Measurements from ENCODE around the genes CD1E, SPTA1, OR10J1, IGSF8, ATP1A4 and CASQ1.

GRCh38 chr1:158185753-158186158, 5.1 kb downstream of the CD1D start:
- RRBS: no CpG with 5 or more reads among the region's 3 CpGs

DNA sequence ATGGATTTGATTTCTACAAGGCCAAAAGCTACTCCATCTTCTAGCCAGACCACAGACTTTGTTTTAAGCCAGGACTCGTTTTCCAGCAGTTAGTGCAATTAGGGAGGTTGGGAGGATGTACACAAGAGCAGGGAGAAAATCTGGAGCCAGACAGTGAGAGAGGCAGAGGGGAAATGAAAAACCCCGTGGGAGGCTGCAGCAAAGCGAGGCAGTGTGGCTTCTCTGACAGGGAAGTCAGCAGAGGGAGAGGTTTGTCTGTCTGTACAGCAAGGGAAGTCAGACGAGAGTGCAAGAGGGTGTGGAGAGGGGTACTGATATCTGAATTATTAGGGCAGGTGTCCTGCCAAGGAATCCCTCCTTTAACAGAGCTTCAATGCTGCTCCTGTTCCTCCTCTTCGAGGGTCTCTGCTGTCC, at the start of gene CD1E:
CD1E (plus strand) TSS at position 279 of the 414 bp plus-strand sequence.
- RRBS: no CpG with 5 or more reads among the region's 5 CpGs

DNA sequence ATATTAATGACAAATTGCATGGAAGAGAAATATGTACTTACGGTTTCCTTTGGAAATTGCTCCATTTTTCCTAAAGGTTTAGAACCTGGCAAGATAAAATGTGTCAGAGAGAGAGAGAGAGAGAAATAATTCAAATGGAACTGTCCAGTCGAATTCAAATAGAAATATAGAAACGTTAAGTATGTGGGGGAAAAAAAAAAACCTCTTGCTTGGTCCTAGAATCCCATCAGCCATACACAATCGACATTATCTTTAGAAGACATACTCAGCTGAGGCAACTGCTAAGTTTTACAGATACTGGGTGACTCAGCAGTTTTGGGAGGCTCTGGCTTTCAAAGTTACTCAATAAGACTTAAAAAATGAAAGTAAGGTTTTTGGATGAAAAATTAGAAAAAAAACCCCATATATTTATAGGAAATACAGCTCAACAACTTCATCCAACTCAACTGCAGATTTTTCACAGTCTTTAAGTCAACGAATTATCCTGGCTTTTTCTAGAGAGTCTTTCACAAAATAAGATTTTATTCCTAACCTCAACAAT, at the start of gene SPTA1:
SPTA1 (minus strand) TSS at position 263 of the 541 bp plus-strand sequence.
- RRBS: no CpG with 5 or more reads among the region's 5 CpGs

- RRBS: no CpG with 5 or more reads among the region's 15 CpGs
Measured at GRCh38 chr1:158952424-158952934, 21.1 kb downstream of the PYHIN1 start.

DNA sequence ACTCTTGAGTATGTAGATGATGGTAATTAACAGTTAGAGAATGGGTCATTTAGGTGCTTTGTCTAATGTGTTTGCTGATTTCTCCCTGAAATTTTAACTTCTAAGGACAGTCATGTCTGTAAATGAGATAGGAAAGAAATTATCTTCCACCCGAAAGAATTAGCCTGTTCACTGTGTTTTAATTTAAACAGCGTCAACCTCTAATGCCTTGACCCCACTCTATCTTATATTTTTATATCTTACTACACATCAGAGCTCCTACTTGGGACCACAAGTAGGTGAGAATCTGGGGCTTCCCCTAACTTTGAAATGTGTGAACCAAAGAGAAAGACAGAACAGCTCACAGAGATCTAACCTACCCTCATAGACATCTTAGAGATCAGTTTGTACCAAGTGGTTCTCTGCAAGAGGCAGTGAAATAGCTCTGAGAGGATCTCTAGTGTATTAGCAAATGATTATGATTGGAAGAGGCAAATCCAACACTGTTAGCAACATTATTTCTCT, 23.9 kb downstream of the PYDC5 start:
- RRBS: no CpG with 5 or more reads among the region's 2 CpGs

GRCh38 chr1:159058403-159059223, 18.0 kb downstream of the AIM2 start:
- RRBS: no CpG with 5 or more reads among the region's 13 CpGs

DNA sequence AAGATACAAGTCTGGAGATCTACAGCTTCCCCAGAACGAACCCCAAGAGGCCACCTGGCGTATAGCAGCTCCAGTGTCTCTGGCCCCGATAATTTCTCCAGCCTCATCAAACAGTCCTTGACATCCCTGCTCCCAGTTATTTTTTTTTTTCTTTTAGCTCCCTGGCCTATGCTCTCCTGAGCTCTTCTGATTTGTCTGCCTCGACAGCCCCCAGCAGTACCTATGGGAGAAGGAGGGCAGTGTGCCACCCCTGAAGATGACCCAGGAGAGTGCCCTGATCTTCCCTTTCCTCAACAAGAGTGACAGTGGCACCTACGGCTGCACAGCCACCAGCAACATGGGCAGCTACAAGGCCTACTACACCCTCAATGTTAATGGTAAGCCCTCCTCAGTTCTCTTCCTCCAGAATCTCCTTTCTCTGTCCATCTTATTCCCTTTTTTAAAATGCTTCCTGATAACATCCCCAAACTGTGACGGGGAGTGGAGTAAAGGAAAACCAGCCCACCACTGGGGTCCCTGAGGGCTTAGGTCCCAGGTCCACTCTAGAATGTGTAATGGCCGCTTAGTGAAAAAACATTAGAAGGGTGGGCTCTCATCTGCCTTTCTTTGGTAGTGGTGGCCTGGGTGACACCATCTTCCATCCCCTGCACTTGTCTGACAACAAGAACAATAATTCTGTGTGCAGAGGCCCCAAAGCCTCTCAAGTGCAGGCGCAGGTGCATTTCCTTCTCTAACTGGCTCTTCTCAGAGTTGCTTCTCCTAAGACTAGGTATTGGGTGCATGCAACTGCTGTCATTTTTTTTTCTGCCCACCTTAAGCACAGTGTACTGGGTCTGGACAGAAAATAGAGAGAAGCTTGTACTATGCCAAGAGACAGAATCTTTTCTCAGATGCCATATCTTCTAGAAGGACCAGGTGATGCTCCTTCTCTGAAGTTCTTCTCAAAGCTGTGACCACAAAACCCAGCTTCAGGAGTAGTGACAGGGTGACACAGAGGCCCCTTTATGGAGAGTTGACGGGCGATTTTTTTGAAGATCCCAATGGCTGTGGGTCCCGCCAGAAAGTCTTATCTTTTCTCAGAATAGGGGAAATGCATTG, 7.6 kb upstream of the ACKR1 start:
- RRBS: no CpG with 5 or more reads among the region's 11 CpGs

GRCh38 chr1:159439323-159439968, at the start of gene OR10J1:
Gene OR10J1, plus strand, starts transcription at chr1:159439722.
- RRBS: no CpG with 5 or more reads among the region's 3 CpGs

DNA sequence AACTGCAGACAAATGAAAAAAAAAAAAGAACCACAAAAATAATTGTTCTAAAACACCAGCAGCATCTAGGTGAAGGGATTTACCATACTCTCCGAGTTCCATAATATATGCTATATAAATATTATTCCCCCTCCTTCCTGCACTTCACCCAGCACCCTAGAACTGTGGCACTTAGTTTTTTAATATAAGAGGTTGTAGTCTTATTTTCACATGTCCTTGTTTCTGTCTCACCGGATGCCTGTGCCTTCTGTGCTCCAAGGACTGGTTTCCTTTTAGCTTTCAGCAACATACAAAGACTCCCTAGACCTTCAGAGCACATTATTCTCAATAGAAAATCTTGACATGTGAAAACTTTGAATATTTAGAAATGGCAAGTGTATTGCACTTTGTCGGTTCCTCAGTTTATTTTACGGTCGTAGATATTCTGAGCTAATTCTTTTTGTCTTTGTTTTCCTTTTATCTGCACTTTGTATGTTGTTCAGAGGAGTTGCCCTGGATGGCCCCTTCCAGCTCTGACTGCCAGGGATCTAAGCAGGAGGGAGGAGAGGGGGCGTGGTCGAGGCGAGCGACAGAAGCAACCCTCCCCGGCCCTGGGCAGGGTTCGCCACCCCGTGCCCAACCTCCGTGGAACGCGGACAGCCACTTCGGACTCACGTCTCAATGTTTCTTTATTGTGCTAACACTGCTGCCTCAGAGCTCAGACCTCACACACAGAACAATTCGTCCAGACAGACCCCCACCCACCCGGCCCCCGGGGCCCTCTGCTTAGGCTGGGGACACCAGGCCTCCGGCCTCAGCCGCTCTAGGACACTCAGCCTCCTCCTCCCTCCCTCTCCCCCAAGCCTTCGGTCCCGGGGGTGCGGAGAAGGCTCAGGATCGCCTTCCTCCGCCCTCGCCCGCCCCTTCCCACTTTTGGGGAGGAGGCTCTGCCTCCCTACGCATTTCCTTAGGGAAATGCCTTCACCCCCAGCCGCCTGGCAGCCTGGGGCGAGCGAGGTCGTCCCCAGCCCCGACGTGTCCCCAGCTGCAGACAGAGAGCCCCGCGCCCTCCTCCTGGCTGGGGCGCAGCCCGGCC, 8.5 kb downstream of the VSIG8 start:
- RRBS: under 1% methylated on average over 5 of the region's 40 CpGs

- RRBS: no CpG with 5 or more reads among the region's 9 CpGs
Measured at GRCh38 chr1:159867609-159868155, 5.2 kb upstream of the VSIG8 start.

DNA sequence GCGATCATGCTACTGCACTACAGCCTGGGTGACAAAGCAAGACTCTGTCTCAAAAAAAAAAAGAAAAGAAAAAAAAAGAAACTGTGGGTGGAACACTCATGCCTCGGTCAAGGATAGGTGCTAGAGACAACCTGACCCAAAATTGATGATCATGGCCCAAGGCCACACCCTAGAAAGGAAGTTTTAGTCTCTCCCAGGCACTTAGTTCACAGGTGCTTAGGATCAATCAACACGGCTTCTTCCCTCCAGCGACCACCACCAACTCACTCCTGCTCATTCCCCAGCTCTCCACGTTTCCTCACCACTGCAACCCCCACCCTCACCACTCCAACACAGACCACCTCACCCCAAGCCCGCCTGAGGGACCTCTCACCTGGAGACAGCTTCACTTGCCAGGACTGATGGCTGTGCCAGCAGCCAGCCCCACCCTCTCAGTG, 7.9 kb downstream of the TAGLN2 start:
- RRBS: no CpG with 5 or more reads among the region's 6 CpGs

GRCh38 chr1:159922820-159923115, 2.5 kb downstream of the TAGLN2 start:
- RRBS: no CpG with 5 or more reads among the region's 6 CpGs

- RRBS: 1% methylated on average over 10 of the region's 36 CpGs
Measured at GRCh38 chr1:159924212-159924904, 949 bp downstream of the TAGLN2 start.

- RRBS: no CpG with 5 or more reads among the region's 13 CpGs
Measured at GRCh38 chr1:159944178-159945185, 931 bp downstream of the IGSF9 start.

DNA sequence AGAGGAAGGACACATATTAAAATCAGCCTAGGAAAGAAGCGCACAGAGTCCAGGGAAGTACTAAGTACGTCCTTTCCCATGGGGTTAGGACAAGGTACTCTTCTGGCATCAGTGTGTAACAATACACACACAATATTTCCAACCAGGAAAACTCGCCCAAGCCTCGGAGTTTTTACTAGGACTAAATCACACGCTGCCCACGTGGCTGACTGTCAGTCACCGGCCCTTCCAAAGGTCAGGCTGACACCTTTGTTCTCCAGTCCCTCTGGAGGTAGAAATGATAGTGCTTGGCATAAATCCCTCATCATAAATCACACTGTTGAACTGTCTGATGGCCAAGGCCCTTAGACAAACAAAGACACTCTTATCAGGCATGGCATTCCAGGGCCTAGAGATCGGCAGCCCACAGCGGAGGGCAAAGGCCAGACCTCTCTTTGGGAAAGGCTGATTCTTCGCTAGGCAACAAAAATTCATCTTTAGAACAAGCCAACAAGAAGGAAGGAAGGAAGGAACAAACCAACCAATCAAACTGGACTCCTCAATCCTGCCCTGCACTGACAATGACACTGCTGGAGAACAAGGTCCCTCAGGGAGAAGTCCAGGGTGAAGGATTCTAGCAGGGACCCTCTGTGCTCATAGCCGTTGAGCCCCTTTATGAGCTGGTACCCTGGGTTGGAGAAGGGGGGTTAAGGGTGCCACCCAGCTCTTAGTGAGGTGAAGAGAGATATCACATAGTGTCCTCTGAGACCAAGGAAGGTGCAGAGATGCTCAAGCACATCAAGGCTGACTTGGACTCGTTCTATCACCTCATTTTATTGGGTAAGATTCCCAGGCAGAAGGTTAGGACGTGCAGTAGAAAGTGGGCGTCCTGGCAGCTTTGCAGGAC, 17.1 kb upstream of the SLAMF9 start:
- RRBS: no CpG with 5 or more reads among the region's 14 CpGs

DNA sequence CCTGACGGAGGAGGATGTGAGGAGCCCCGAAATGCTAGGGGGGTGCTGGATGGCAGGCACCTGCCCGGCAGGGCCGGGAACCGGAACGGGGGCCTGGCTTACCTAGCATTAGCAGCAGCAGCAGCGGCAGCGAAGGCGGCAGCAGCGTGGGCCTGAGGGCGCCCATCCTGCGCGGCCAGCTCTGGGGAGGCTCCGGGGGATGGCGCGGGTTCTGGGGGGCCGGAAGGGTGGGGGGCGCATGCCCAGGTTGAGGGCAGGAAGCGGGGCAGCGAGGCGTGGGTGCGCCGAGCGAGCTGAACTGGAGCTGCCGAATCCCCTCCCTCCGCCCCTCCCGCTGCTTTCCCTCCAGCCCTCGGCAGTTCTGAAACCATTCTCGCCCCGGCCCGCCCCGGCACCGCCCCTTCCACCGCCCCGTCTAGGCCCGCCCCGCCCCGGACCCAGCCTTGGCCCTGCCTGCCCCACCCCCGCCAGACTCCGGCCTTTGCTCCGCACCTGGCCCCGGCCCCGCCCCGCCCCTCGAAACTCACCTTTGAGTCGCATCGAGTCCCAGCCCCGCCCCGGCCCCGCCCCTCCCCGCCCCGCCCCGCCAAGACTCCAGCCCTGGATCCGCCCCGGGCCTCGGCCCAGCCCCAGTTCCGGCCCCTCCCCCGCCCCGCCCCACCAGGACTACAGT, at the start of gene IGSF8:
IGSF8 (minus strand) TSS at position 313 of the 673 bp plus-strand sequence.
- RRBS: 2% methylated on average over 28 of the region's 59 CpGs

DNA sequence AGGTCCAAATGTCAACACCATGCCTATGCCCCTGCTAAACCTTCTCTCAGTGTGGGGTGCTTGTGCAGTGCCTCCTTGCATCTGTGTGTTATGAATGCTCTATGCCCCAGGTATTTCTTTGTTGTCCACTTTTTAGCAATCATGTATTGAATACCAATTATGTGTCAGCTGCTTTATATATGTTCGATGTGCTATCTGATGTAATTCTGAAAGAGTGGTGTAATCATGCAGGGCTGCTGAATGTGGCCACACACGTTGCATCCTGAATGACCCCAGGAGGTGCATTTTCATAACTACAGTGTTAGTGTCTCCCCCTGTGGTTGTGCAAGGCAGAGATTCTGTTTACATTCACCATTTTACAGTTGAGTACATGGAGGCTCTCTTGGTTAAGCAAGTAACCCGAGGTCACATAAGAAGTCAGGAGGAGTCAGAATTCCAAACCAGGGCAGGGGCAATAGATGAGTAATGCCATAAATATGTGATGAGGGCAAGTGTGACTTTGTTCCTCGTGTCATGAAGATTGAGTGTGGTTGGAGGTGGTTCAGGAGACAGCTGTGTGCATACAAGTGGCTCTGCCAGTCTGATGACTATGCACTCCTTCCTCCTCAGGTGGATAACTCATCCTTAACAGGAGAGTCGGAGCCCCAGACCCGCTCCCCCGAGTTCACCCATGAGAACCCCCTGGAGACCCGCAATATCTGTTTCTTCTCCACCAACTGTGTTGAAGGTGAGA, 9.1 kb downstream of the ATP1A2 start:
- RRBS: no CpG with 5 or more reads among the region's 8 CpGs

DNA sequence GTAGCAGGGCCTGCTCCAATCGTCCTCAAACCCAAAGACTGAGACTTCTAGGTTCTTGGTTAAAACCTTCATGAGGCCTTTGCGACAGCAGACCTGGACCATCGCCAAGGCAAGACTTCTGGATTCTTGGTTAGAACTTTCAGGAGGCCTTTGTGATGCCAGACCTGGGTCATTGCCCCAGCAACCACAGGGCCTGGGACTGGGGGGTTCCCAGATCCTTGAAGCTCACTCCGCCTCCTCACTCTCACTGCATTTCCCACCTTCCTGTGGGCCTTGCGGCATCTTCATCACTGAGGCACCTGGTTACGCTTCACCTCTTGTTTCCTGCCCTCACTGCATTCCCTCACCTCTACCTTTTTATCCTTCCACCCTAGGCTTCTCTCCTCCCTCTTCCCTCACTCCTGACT, at the start of gene ATP1A4:
ATP1A4 (plus strand) TSS at position 213 of the 407 bp plus-strand sequence.
- RRBS: no CpG with 5 or more reads among the region's 6 CpGs

- RRBS: 63% methylated on average over 4 of the region's 18 CpGs
Measured at GRCh38 chr1:160189878-160190905, at the start of gene CASQ1. Gene CASQ1, plus strand, starts transcription at chr1:160190575.

DNA sequence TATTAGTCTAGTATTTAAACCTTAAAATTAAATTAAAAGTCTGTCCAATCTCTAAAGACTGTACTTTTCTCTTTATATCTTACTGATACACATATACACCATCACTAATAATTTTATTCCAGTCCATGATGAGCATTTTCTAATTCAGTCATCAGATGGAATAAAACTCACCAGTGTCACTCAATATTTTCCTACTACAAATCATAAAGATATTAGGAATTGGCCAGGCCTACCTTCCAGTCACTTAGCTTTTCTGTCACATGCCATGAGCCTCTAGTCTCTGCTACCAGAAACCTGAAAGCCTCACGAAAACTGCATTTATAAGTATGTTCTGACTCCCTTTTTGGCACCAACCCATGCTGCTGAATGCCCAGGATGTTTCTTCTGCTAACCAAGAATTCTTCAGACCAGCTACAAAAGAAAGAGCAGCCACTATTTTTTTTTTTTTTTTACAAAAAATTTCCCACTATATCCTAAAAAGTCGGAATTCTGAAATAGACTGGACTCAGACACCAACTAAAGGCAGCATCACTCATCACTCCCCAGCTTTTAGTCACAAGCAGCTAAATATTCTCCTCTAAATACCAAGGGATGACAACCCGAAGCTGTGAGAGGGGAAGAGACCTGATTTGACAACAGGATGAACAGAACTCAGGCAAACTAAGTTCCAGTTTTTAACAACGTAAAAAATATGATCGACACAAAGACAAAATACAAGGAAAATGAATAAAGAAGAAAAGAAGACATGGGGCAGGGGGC, 1.9 kb downstream of the DCAF8 start:
- RRBS: no CpG with 5 or more reads among the region's 5 CpGs

Data from skeletal muscle cell (primary cell).